ENCODE data around the gene GHRHR.

GRCh38 chr7:29288418-29289128, 94.0 kb downstream of the CHN2 start:
- RRBS: no CpG with 5 or more reads among the region's 8 CpGs

DNA sequence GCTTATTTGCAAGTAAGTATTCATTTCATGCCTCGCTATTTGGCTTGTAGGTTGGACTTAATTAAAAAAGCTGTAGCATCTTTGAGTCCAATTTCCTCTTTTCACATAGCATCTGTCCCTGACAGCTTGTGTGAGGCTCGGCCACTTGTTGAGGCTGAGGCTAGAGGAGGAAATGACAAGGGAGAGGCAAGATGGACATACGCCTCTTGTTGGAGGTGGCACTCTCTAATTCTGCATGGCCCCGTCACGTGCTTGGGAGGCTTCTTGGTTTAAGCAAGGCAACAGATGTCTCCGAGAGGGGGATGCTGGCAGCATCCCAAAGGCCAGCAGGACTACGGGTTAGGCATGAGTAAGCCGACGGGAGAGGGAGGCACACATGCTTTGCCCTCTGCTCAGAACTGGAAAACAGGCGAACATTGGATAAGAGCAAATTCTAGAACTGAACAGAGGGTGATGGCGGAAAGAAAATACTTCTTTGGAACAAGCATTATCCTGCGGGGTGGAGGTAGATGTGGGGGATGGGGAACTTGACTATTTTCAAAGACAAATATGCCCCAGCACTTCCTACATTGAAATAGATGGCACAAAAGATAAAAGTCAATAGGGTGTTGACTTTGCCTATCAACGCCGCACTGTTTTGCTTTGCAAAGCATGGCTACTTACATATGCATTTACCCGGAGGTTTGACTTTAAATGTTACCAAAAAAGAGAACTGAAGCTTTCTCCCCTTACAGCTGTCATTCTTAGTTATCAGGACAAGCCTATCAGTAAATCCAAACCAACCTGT, 94.7 kb downstream of the CHN2 start:
- RRBS: no CpG with 5 or more reads among the region's 15 CpGs

- RRBS: no CpG with 5 or more reads among the region's 5 CpGs
These were observed 137.1 kb upstream of the PRR15 start for GRCh38 chr7:29426417-29426982.

GRCh38 chr7:29479315-29480437, 84.0 kb upstream of the PRR15 start:
- RRBS: no CpG with 5 or more reads among the region's 23 CpGs

DNA sequence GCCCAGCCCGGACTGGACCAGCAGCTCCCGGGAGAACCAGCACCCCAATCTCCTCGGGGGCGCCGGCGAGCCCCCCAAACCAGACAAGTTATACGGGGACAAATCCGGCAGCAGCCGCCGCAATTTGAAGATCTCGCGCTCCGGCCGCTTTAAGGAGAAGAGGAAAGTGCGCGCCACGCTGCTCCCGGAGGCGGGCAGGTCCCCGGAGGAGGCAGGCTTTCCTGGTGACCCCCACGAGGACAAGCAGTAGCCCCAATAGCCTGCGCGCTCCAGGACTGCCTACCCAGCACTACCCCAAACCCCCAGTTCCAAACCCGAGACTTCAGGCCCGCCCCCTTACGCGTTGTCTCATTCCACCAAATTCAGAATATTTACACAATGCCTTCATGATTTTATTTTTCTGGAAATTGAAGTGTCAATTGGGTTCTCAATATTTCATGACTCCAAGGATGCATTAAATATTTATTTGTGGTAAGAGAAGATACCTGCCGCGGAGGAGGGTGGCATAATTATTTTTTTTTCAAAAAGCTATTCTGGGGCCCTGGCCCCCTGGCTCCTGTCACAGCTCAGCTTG, 2.9 kb downstream of the PRR15 start:
- RRBS: 5% methylated on average over 4 of the region's 29 CpGs

- RRBS: no CpG with 5 or more reads among the region's 16 CpGs
These were observed 733 bp downstream of the MTURN start for GRCh38 chr7:30135628-30135809.

DNA sequence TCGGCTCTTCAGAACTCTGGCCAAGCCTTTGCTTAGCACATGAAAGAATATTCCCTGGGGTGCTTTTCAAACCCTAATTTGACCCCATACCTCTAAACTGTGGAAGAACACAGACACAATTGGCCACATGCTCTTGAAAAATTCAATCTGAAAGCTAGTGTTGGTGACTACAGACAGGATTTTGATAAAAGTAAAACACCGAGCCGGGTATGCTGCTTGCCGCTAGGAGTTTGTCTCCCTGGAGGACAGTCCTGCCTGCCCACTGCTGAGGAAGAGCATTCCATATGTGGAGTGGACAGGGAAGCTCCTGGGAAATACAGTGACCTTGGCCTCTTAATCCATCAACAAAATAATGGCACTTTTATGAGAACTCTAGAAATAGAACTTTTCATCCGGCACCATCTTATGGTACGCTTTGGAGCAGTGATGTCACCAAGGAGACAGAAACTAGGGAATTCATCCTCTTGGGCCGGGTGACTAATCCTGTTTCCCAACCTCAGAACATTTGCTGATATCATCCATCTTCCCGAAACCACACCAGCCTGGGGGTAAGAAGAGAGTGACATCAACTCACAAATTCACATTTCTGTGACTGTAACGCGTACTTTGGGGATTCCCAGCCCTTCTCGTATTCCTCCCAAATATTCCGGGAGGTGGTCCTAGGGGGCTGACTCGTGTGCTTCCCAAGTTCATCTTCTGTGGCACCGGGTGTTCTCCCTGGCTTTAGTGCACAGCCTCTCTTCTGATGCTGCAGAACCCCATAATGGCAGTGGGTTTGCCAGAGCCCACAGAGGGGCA, 34.3 kb downstream of the MTURN start:
- RRBS: 26% methylated on average over 6 of the region's 14 CpGs

- RRBS: no CpG with 5 or more reads among the region's 4 CpGs
These were observed 75.2 kb downstream of the NOD1 start for GRCh38 chr7:30403348-30403853.

- RRBS: no CpG with 5 or more reads among the region's 4 CpGs
These were observed 57.8 kb downstream of the NOD1 start for GRCh38 chr7:30420792-30421137.

GRCh38 chr7:30468135-30468804, 10.3 kb downstream of the NOD1 start:
- RRBS: no CpG with 5 or more reads among the region's 2 CpGs

- RRBS: no CpG with 5 or more reads among the region's 4 CpGs
These were observed 8.8 kb downstream of the NOD1 start for GRCh38 chr7:30469792-30470124.

GRCh38 chr7:30500444-30500803, 4.2 kb downstream of the GGCT start:
- RRBS: no CpG with 5 or more reads among the region's 1 CpG

- RRBS: no CpG with 5 or more reads among the region's 5 CpGs
These were observed 8.4 kb downstream of the GARS1 start for GRCh38 chr7:30602864-30603741.

DNA sequence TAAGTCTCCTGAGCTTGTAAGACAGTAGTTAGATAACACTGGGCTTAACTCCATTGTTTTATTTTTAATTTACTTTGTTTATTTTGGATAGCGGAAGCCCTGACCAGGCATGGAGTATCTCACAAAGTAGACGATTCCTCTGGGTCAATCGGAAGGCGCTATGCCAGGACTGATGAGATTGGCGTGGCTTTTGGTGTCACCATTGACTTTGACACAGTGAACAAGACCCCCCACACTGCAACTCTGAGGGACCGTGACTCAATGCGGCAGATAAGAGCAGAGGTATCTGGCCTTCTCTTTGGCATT, 37.4 kb downstream of the GARS1 start:
- RRBS: no CpG with 5 or more reads among the region's 7 CpGs

- RRBS: 5% methylated on average over 3 of the region's 14 CpGs
These were observed 65.9 kb upstream of the AQP1 start for GRCh38 chr7:30845595-30846232.

GRCh38 chr7:30846233-30846833, 65.3 kb upstream of the AQP1 start:
- RRBS: no CpG with 5 or more reads among the region's 10 CpGs

GRCh38 chr7:30963543-30964242, at the start of gene GHRHR:
TSS of gene GHRHR (plus strand) at chr7:30963953.
- RRBS: no CpG with 5 or more reads among the region's 12 CpGs

DNA sequence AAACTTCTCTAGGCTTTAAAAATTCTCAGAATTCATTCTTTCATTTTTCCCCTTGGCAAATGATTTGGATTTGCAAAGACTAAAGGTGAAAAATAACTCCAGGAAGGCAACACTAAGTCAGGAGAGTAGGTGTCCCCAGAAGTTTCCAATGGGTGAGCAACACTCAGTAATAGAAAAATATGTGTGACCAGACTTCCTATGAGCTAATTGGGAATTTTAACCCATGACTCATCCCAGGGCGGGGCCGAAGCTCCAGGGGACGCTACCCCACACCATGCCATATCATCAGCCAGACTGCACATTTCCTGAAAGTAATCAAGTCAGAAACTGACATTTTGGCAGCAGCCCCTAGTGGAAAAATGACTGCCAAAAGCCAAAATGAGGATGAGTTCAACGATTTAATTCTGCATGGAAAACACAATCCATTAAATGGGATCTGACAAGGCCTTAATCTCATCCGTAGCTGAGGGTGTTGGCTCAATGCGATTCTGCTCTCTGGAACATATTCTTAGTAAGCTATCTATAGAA, 92.9 kb upstream of the PDE1C start:
- RRBS: no CpG with 5 or more reads among the region's 6 CpGs

Measured in AG08470 (cell line).